Measurements from ENCODE around the genes ANKRD2, R3HCC1L, PYROXD2 and PKD2L1.

- RRBS: no CpG with 5 or more reads among the region's 3 CpGs
Measured at GRCh38 chr10:96789373-96789953, 42.6 kb upstream of the LCOR start.

DNA sequence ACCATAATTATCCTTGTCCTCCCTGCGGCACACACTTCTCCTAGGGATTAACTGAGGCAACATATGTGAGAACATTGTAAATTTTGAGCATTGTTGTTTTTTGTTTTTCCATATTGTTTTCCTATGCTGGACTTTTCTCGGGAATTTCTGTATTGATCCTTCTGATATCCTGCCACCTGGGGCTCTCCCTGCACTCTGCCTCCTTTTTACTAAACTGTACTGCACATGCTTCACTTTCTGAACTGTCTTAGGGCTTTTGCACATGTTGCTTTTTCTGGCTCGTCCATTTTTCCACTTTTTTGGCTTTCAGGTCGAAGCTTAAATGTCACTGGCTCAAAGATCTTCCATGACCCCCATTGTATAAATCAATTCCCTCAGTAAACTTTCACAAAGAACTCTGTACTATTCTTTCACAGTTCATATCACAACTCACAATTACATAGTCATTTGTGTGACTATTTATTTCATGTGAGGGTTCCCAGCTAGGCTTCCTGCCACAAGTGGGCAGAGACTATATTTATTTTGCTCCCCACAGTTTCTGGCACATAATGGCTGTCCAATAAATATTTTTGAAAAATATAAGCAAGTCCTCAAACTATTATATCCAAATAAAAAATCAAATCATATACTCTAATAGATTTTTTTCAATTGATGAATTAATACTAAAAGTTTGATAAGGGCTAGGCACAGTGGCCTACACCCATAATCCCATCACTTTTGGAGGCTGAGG is 1.5 kb upstream of the ARHGAP19 start:
- RRBS: no CpG with 5 or more reads among the region's 4 CpGs

- RRBS: 100% methylated on average over 1 of the region's 10 CpGs
Measured at GRCh38 chr10:97308237-97308871, 10.7 kb upstream of the FRAT1 start.

DNA sequence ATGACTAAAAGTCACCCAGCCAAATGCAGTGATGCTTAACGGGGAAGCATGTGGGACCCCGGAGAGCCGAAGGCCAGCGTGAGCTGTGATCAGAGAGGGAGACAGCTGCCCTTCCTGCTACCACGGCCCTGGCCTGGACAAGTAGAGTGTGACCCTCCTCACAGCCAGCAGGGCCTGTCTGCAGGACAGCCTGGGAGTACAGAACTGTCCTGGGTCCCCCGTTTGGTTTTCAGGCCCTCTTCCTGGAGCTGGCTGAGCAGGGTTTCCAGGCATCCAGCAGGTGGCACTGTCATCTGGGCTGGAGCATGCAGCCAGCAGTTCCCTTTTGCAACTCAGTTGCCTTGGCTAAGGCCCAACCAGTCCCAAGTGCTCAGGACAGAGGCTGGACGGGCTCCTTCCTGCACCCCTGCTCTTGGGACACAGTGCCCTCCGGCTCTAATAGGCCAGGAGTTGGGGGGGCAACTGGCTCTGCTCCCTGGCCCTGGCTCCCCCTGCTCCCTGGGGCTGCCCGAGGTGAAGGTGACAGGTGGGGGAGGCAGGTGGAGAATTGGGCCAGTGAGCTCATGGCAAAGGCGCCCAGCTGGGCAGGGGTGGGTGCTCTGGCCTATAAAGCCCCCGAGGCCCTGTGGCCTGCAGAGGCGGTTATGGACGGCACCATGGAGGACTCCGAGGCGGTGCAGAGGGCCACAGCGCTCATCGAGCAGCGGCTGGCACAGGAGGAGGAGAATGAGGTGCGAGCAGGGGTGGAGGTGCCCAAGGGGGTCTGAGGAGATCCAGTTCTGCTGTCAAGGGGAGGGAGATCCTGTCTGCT is at the start of gene ANKRD2:
Gene ANKRD2 (plus strand): TSS at position 635 of the 811 bp plus-strand sequence.
- RRBS: no CpG with 5 or more reads among the region's 19 CpGs

- RRBS: no CpG with 5 or more reads among the region's 13 CpGs
Measured at GRCh38 chr10:97584954-97585966, 1.1 kb downstream of the HOGA1 start.

DNA sequence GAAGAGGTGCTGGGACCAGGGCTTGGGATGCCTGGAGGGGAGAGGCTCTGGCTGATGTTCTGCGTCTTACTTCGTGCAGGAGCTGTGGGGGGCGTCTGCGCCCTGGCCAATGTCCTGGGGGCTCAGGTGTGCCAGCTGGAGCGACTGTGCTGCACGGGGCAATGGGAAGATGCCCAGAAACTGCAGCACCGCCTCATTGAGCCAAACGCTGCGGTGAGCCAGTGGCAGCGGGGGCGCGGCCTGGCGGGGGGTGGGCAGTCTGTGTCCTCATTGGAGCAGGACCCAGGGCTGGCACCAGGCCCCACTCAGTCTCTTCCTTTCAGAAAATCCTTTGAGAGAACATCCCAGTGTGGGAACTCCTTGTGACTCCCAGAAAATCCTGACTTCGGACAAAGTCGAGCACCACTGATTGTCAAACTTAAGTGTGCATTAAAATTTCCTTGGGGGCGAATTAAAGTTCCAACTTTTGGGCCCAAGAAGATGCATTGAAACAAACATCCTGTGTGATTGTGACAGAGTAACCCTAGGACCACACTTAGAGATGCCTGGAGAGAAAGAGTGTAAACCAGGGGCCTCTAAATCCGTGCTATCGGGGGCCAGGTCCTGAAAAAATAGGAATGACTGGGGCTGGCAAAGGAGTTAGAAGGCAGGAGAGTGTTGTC is 12.4 kb downstream of the C10orf62 start:
- RRBS: no CpG with 5 or more reads among the region's 18 CpGs

GRCh38 chr10:97666862-97667262 is 20.2 kb downstream of the AVPI1 start:
- RRBS: no CpG with 5 or more reads among the region's 4 CpGs

GRCh38 chr10:97762826-97763410 is 8.9 kb downstream of the SFRP5 start:
- RRBS: 47% methylated on average over 3 of the region's 6 CpGs

DNA sequence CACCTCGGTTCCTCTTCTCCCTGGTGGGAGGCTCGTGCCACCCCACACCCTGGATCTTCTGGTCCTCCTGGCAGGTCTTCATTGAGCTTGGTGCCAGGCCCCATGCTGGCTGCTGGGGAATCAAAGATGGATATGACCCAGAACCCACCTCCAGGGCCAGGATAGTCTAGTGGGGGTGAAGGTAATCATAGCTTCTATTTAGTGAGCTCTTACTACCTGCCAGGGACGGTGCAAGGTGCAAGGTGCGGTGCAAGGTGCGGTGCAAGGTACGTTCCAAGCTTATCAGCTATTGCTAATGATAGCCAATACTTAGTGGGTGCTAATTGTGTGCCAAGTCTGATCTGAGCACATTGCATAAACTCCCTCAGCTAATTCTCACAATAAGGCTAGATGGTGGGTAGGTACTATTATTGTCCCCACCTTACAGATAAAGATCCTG is 604 bp upstream of the SFRP5 start:
- RRBS: no CpG with 5 or more reads among the region's 6 CpGs

DNA sequence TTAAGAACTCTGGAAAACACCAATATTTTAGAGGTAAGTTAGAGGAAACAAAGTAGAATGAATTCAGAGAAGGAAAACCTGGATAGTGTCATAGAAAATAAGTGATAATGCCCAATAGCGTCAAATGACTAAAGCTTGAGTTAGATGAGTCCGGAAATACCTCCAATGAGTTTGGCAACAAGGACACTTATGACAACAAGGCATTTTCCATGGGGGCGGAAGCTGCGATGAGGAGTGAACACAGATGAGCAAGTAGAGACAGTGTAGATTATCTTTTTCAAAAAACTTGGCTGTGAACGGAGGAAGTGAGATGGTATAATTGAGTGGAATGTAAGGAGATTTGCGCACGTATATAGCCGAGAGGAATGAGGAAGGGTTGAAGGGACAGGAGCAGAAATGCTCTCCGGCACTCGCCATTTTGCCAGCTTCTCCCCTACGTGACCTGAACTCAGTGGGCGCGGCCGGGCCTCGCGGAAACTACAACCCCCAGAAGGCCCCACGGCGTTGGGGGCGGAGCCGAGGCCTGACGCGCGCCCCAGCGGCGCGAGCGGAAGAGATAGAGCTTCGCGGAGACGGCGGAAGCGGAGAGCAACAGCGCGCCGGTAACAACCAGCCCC is at the start of gene R3HCC1L:
Gene R3HCC1L (plus strand): TSS at position 553 of the 617 bp plus-strand sequence.
- RRBS: 3% methylated on average over 7 of the region's 35 CpGs

DNA sequence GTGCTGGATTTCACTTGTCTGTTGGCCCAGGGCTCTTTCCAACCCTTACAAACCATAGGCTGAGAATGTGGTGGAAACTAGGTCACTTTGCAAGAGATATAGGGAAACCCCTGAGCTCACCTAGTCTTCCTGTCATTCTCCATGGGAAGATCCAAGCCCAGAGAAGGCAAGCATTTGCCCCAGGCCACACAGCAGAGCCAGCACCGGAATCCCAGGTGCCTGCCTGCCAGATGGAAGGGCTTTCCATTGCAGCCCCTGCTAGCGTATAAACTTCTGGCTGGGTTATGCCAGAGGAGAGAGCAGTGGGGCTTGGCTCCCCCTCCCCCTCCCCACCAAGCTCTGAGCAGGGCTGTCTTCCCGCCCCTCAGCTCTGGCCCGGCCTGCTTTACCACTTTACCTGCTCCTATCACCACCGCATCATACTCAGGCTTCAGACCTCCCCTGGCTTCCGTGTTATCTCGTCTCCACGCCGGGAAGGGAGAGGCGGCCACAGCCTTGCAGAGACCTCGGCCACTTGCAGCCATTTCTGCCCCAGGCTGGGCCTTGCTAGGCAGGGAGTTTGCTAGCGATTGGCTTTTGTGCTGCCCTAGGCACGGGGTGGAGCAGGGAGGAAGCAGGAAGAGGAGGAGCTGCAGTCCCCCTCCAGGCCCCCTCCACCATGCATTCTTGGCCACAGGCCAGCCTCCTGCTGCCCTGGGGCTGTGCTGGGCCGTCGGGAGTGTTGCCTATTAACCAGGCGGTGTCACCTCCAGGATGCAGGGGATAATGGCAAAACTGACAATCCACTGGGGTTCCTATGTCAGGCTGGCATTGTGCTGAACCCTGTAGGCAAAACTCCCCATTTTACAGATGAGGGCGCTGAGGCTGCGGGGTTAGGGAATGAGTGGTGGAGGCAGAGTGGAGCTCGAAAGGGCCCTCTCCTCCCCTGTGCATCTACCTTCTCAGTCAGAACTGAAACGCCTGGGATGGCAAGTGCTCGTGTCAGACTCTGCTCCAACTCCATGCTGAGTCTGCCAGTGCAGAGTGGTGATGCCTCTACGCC is at the start of gene PYROXD2:
Gene PYROXD2 (minus strand): TSS at position 571 of the 1,042 bp plus-strand sequence.
- RRBS: 7% methylated on average over 5 of the region's 22 CpGs

DNA sequence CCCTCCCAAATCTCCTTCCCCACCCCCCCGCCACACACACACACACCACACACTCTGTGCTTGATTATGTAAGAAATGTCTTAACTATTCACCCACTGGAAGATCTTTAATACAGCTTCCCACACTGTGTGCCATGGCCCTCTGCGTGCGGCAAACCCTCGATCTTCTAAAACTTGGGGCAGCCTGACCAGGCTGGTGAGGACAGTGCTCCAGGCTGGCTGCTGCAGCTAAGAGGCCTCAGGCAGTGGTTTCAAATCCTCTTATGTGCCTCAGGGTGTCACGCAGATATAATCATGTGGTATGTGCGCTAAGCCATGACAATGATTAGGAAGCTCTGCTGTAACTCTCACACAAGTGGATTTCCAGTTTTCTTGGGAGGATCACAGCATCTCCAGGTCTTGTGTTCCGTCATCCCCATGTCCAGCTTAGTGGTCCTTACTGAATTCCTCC is 2.5 kb downstream of the HPS1 start:
- RRBS: no CpG with 5 or more reads among the region's 7 CpGs

- RRBS: 1% methylated on average over 25 of the region's 54 CpGs
Measured at GRCh38 chr10:99430778-99431750, 640 bp upstream of the GOT1 start.

DNA sequence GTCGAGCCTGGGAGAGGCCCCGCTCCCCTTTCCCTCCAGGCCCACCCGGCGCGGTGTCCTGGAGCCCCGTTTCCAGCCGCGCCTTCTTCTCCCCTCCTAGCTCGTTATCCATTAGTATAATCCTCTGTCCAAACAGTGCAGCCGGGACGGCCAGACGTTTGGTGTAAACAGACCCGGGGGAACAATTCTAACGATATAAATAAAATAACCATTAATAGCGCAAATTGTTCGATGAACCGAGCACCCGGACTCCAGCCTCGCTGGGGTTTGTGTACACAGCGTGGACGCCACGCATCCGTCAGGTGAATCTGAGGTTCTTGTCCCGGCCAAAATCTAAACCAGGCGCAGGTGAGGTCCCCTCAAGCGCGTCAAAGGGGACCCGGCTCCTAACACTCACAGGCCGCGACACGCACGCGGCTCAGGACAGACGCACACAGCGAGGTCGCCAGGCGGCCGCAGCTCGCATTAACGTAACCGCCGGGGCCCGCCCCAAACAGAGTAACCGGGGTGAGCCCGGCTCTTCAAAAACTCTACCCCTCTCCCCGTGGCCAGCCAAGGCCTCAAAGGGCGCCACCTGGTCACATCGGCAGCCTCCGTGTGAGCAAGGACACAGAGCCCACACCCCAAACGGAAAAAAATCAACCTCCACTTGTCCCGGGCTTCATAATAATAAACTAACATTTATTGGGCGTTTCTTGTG is 10.7 kb upstream of the NKX2-3 start:
- RRBS: 16% methylated on average over 28 of the region's 52 CpGs

DNA sequence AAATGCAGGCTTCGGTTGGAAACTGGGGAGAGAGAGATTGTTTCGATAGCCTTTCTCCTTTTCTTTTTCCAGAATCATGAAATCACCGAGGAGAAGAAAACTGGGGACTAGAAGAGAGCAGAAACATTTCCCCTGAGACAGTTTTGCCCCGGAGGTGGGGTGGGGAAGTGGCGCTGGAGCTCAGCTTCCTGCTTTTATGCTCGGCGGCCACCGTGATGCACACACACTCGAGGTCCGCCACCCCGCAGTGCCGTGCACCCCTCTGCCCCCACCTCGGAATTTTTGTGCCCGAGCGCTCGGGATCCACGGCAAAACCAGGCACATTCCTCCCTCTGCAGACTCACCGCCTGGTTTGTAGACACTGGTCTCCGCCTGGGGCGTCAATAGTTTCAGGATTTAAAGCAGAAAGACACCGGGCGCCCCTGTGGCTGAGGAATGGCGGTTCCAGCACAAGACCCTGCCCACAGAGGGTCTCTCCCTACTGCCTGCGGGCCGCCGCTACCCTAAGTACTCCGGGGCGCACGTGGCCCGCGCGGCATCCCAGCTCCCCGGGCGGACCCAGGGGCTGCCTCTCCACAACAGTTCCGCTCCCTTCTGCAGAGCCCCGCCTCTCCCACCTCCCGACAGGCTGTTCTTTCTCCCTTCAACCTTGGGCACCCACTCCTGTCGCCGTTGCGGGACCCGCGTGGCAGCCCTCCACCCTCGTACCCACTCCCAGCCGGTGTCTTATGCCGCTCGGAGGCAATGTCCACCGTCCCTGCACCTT is 1.9 kb upstream of the NKX2-3 start:
- RRBS: 4% methylated on average over 13 of the region's 47 CpGs

DNA sequence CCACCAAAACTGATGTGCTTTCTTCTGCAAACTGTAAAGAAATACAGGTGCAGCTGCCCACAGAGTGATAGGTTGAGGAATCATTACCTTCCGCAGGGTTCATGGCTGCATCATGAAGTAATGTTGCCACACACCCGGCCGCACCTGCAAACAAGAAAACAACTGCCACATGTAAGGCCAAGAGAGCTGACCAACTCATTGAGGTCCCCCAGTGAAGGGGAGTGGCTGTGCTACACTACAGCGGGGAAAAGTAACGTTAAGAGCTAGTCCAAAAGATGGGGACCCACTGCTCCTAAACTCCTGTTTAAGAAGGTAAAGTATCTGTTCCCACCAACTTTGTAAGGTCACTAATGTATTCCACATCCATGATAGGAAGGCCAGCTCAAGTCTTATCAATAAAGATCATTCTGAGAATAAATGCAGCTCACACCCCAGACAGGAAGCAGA is 7.8 kb downstream of the SLC25A28 start:
- RRBS: no CpG with 5 or more reads among the region's 5 CpGs

GRCh38 chr10:100006256-100006892 is 3.4 kb downstream of the DNMBP start:
- RRBS: no CpG with 5 or more reads among the region's 4 CpGs

- RRBS: no CpG with 5 or more reads among the region's 5 CpGs
Measured at GRCh38 chr10:100329982-100330231, at the start of gene PKD2L1. PKD2L1 (minus strand) TSS chr10:100330228.

DNA sequence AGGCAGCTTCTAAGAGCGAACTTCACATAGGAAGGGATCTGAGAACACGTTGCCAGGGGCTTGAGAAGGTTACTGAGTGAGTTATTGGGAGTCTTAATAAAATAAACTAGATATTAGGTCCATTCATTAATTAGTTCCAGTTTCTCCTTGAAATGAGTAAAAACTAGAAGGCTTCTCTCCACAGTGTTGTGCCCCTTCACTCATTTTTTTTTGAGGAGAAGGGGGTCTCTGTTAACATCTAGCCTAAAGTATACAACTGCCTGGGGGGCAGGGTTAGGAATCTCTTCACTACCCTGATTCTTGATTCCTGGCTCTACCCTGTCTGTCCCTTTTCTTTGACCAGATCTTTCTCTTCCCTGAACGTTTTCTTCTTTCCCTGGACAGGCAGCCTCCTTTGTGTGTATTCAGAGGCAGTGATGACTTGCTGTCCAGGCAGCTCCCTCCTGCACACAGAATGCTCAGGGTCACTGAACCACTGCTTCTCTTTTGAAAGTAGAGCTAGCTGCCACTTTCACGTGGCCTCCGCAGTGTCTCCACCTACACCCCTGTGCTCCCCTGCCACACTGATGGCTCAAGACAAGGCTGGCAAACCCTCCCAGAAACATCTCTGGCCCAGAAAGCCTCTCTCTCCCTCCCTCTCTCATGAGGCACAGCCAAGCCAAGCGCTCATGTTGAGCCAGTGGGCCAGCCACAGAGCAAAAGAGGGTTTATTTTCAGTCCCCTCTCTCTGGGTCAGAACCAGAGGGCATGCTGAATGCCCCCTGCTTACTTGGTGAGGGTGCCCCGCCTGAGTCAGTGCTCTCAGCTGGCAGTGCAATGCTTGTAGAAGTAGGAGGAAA is 15.4 kb downstream of the SCD start:
- RRBS: no CpG with 5 or more reads among the region's 7 CpGs